Paraaortic lymph node (tissue), 1 donor: ENCODE results near the gene LGALS3BP.

- PRO-cap = no peak
These were observed 25.1 kb downstream of the PGS1 start for GRCh38 chr17:78403221-78404251.

DNA sequence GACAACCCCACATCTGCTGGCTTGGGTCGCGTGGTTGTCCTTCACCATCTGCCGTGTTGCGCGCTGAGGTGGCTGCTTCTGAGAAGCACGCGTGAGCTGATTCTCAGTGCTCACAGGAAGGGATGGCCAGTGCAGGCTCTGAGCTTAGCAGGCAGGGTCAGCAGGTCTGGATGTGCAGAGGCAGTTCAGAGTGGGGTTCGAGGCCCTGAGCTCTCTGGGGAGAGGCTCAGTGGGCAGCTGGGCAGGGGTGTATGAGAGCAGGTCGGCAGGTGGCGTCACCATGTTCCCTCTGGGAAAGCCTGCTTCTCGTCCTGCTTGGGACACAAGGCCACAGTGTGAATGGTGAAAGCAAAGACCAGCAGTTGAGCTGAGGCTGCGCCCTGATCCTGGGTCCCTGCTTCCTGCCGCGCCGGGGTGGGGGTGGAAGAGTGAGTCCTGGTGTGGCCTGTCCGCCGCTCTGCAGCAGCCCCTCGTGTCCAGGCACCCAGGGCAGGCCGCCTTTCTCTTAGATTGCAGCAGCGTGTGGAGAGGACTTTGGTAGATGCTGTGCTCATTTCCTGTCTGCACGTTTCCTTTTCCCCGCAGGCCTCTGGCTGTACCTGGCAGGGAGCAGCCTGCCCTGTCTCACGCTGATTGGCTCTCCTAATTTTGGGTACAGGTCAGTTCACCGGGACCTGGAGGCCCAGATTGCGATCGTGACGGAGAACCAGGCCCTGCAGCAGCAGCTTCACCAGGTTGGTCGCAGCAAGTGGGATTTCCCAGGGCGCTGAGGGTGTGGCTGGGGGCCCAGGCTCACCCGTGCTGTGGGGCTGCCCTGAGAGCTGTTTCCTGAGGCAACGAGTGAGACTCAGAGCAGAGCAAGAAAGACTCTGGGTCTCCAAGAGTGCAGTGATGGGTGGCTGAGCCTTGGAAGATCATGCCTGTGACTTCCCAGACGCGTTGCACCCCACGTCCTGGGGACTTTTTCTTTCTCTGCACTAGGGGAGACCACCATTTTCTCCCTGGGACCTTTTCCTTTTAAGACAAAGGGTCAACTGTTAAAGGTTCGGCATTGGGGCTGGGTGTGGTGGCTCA lies 36.2 kb downstream of the PGS1 start:
- PRO-cap = no peak

DNA sequence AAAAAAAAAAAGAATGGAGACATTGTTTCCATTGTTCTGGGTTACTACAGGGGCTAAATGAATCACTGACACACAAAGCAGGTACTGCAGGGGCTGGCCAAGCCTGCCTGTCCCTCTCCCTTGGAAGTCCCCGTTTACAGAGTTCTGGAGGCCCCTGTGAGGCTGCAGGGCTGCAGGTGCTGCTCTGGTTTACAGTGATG lies 39.1 kb downstream of the DNAH17 start:
- PRO-cap = no peak

DNA sequence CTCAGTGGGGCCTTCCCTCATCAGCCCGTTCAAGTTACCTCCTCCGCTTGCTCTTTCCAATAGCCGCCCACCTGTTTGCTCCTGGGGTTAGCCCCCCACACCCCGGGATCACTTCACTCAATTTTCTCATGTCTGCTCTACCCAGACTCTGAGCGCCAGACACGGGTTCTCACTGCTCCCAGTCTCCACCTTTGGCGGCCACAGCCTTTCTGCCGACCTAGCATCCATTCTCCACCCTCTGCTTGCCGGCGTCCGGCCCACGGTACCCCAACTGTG lies 92.3 kb upstream of the DNAH17 start:
- PRO-cap = no peak

DNA sequence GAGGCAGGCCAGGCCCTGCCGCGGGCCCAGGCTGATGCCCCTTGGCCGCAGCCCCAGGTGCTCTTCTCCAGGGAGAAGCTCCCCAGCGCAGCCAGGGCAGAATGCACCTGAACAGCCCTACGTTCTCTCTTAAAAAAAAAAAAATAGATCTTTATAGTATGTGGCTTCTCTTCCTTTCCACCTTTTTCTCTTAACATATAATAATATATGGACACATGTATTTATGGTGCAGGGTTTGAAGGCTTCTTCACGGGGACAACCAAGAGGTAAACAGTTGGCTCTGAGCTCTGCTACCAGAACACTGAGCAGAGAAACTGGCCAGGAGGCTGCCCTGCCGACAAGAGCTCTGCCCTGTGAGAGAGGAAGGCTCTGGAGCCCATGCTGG lies 98.3 kb upstream of the DNAH17 start:
- PRO-cap = no peak

GRCh38 chr17:78714458-78715037 lies 67.5 kb downstream of the CYTH1 start:
- PRO-cap = no peak

GRCh38 chr17:78768889-78769322 lies 13.2 kb downstream of the CYTH1 start:
- PRO-cap = no peak

- PRO-cap = bidirectional peak, plus-strand start at chr17:78782587, minus-strand start at chr17:78782297
These were observed 428 bp upstream of the CYTH1 start for GRCh38 chr17:78782433-78782969.

DNA sequence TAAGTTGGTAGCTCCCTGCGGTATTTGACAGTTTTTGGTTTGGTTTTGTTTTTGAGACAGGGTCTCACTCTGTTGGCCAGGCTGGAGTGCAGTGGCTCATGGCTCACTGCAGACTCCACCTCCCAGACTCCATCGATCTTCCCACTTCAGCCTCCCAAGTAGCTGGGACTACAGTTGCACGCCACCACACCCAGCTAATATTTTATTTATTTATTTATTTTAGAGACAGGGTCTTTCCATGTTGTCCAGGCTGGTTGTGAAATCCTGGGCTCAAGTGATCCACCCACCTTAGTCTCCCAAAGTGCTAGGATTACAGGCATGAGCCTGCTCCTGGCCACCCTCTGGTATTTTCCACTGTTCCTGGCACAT lies 3.4 kb upstream of the CYTH1 start:
- PRO-cap = no peak

DNA sequence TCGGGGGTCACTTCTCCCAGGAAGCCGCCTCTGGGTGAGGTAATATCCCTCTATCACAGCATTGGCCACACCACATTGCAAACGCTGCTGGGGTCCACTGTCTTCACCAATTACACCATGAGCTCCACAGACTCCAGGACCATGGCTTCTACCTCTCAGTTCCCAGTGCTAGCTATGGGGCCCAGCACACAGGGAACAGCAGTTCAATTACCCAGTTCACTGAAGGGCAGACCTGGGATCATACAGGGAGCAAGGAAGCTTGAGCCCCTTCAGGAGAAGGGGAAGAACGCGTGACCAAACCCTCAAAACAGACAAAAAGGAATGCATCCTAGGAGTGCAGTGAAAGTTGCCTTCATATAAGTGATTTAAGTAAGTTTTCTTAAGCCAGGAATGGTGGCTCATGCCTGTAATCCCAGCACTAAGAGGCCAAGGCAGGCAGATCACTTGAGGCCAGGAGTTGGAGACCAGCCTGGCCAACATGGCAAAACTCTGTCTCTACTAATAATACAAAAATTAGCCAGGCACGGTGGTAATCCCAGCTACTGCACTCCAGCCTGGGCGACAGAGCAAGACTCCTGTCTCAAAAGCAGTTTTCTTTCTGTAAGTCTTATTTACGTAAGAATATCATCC lies 14.6 kb downstream of the USP36 start:
- PRO-cap = no peak

DNA sequence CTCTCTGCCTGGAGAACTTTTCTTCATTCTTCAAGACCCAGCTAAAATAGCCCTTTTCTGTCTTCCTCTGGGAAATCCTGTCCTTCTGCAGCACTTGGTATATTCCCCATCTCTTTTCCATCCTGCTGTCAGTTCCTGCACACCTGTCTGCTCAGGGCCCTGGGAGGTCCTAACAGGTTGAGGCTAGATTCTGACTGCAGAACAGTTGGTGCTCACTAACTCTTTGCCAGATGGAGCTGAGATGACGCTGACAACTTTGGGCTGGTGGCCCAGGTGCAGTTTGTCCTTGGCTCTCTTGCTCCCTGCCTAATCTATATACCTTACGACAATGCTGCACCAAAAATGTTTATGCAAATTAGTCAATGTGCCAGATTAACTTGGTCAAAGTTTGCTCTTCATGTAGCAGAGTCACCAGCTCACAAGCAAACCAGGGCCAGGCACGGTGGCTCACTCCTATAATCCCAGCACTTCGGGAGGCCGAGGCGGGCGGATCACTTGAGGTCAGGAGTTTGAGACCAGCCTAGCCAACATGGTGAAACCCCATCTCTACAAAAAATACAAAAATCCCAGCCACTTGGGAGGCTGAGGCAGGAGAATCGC lies 26.0 kb downstream of the CEP295NL start:
- PRO-cap = no peak

GRCh38 chr17:78882382-78882909 lies 20.6 kb downstream of the CEP295NL start:
- PRO-cap = unidirectional peak, plus-strand start at chr17:78882821

- PRO-cap = unidirectional peak, plus-strand start at chr17:78889121
These were observed 14.2 kb downstream of the CEP295NL start for GRCh38 chr17:78888782-78889293.

DNA sequence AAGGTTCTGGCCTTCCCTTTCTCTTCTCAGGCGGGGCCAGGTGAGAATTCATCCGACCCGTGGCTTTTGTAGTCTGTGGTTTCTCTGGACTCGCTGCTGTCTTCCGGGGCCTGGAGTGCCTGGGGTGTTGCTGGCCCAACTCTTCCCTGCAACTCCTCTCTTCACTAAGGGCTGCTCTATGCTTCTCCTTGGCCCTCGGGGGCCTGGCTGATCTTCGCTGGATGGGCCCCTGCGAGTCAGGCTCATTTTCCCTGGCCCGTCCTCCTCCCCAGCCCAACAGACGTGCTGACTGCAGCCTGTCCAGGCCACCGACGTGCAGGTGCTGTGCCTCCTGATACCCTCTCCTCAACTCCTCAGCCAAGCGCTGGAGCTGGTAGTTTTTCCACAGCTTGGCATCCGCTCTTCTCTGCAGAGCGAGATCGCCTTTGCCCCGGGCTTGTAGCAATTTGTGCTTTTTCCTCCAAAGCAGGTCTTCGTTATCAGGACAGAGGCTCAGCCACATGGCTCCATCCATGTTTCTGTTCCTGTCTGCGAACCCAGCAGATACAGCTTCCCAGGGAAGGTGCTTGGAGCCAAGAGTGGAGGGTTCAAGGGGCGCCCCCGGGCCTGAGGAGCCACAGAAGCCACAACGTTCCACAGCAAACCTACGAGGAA lies 11.1 kb downstream of the CEP295NL start:
- PRO-cap = no peak

GRCh38 chr17:78933807-78935087 lies 9.1 kb upstream of the TIMP2 start:
- PRO-cap = bidirectional peak, plus-strand start at chr17:78934174, minus-strand start at chr17:78934028; bidirectional peak, plus-strand start at chr17:78934371, minus-strand start at chr17:78934226

DNA sequence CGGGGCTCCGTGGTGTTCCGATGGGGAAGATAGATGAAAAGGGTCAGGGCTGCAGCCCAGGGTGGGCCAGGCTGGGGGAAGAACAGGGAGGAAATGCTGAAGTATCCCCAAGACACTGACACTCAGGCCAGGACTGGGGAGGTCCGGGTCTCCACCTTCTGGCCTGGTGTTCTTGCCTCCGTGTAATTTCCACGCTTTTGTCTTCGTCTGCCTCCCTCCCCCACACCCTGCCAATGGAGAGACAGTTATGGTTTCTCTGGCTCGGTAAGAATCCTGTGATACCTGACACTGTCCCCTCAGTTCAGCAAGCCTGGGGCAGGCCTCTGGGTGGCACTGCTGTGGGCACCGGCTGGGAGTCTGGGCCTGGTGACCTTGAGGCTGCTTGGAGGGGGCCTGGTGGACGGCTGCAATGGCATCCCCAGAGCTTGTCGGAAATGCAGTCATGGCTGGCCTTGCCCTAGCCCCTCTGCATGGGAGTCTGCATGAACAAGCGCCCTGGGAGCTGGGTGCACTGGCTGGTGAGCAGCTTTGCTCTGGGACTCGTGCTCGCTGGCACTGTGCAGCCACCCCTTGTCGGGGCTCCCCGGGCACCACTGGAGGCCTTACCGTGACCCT lies 1.8 kb downstream of the LGALS3BP start:
- PRO-cap = no peak

DNA sequence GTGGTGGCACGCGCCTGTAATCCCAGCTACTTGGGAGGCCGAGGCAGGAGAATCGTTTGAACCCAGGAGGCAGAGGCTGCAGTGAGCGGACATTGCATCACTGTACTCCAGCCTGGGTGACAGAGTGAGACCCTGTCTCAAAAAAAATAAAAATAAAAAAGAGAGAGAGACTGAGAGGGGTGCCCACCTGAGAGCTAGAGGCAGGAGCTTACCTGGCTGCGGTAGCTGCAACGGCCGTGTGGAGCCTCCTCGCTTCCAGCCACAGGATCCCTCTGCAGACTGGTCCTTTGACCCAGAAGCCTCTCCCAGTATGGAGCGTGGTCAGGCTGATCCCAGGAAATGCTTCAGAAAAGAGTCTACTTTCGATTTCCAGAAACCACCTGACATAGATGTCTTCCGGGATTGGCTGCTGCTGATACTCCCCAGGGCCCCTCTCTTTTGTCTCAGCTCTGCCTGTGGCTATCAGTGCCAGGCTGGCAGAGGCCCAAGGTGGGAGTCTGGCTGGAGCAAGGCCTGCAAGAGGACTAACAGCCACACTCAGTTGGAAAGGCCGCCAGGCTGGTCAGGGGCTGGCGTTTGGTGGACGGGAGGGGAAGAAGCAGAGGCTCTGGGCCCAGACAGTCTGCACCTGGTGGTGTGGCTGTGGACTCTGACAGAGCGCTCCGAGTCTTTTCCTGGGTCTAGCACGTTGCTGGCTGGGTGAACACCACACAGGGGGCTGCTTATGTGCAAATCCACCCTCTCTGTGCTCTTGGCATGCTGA lies at the start of gene LGALS3BP:
TSS of gene LGALS3BP (minus strand) at position 312 of the 763 bp plus-strand sequence.
- PRO-cap = bidirectional peak, plus-strand start at position 392 of the sequence, minus-strand start at position 341 of the sequence

DNA sequence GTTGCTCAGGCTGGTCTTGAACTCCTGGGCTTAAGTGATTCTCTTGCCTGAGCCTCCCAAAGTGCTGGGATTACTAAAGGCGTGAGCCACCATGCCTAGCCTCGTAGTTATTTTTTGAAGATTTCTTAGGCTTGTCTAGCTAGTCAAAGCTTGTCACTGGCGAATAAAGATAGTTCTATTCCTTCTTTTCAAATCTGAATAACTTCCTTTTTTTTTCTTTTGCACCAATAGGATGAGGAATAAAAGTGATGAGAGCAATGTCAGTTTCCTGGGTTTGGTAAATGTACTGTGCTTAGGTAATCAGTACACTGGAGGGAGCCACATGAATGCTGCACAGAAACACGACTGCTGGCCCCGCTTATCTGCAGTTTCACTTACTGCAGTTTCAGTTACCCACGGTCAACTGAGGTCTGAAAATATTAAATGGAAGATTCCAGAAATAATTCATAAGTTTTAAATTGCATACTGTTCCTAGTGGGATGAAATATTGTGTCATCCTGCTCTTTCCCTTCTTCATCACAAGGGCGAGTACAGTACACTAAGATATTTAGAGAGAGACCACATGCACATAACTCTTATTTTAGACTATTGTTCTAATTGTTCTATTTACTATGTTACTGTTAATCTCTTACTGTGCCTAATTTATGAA lies 6.3 kb upstream of the LGALS3BP start:
- PRO-cap = unidirectional peak, plus-strand start at position 303 of the sequence

GRCh38 chr17:79002482-79003300 lies 6.9 kb downstream of the CANT1 start:
- PRO-cap = no peak

- PRO-cap = no peak
These were observed 3.5 kb downstream of the CANT1 start for GRCh38 chr17:79006004-79006612.